GM06990 (cell line): ENCODE measurements around the gene MYMK.

GRCh38 chr9:133506747-133507235 is 18.0 kb downstream of the MYMK start:
- RRBS = no CpG with 5 or more reads among the region's 18 CpGs

- RRBS = no CpG with 5 or more reads among the region's 15 CpGs
Measured at GRCh38 chr9:133524703-133525092, at the start of gene MYMK. TSS of gene MYMK (minus strand) at chr9:133524959.

DNA sequence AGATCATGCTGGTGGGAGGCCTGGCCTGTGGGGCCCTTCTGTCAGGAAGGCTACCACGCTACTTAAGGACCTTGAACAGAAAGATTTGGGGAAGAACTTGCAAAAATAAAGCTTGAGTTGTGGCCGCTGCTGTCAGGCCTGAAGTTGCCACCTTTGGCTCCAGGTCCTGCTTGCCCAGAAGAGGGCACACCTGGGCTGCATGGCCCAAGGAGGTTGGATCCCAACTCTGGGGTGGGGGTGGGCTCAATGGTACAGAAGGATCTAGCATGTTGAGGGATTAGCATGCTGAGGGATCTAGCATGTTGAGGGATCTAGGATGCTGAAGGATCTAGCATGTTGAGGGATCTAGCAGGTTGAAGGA is 20.9 kb downstream of the FAM163B start:
- RRBS = no CpG with 5 or more reads among the region's 2 CpGs

GRCh38 chr9:133711221-133711619 is 26.9 kb downstream of the SARDH start:
- RRBS = 30% methylated on average over 2 of the region's 8 CpGs

GRCh38 chr9:133713389-133713765 is 24.8 kb downstream of the SARDH start:
- RRBS = no CpG with 5 or more reads among the region's 9 CpGs

GRCh38 chr9:133715728-133716386 is 22.3 kb downstream of the SARDH start:
- RRBS = no CpG with 5 or more reads among the region's 20 CpGs

DNA sequence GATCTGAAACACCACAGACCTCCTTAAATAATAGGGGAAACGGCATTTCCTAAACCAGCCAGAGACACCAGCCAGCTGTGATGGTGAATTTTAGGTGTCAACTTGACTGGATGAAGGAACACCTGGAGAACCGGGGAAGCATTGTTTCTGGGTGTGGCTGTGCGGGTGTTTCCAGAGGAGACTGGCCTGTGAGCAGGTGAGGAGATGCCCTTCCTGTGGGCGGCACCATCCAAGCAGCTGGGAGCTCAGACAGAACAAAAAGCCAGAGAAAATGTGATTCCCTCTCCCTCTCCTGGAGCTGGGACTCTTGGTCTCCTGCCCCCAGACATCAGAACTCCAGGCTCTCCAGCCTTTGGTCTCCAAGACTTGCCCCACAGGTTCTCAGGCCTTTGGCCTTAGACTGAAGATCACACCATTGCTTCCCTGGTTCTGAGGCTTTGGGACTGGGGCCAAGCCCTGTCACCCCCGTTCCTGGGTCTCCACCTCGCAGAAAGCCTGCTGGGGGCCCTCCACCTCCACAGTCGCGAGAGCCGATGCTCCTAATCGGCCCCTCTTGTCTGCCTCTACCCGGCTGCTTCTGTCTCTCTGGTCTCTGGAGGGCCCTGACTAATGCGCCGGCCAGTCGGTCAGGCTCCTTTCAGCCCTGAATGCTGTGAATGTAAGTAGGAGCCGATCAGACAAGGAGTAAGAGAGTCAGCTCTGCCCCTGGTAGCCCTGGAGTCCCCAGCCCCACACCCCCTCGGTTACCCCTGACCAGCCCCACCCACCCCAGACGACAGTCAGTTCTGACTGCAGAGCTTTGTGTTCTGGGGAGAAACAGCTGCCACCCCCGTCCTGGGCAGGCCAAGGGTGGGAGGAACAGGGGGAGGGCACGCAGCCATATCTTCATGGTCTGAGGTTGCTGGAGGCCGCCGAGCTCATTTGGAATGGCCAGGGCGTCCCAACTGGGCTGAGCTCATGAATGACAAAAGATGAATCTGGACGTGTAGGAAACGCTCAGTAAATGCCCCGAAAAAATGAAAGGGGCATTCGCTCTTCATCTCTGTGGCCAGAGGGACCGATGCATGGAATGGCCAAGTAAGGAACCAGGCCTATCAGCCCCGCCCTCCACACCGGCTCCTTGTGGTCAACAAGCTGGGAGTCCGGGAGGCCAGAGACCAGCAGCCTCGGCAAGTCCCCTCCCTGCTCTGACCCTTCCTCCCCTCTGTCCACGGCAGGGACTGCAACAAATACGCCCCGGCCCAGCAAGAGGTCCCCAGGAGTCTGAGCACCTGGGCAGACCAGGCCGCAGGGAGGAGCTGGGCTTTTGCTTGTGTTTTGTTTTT is 57.4 kb downstream of the VAV2 start:
- RRBS = 94% methylated on average over 3 of the region's 35 CpGs

DNA sequence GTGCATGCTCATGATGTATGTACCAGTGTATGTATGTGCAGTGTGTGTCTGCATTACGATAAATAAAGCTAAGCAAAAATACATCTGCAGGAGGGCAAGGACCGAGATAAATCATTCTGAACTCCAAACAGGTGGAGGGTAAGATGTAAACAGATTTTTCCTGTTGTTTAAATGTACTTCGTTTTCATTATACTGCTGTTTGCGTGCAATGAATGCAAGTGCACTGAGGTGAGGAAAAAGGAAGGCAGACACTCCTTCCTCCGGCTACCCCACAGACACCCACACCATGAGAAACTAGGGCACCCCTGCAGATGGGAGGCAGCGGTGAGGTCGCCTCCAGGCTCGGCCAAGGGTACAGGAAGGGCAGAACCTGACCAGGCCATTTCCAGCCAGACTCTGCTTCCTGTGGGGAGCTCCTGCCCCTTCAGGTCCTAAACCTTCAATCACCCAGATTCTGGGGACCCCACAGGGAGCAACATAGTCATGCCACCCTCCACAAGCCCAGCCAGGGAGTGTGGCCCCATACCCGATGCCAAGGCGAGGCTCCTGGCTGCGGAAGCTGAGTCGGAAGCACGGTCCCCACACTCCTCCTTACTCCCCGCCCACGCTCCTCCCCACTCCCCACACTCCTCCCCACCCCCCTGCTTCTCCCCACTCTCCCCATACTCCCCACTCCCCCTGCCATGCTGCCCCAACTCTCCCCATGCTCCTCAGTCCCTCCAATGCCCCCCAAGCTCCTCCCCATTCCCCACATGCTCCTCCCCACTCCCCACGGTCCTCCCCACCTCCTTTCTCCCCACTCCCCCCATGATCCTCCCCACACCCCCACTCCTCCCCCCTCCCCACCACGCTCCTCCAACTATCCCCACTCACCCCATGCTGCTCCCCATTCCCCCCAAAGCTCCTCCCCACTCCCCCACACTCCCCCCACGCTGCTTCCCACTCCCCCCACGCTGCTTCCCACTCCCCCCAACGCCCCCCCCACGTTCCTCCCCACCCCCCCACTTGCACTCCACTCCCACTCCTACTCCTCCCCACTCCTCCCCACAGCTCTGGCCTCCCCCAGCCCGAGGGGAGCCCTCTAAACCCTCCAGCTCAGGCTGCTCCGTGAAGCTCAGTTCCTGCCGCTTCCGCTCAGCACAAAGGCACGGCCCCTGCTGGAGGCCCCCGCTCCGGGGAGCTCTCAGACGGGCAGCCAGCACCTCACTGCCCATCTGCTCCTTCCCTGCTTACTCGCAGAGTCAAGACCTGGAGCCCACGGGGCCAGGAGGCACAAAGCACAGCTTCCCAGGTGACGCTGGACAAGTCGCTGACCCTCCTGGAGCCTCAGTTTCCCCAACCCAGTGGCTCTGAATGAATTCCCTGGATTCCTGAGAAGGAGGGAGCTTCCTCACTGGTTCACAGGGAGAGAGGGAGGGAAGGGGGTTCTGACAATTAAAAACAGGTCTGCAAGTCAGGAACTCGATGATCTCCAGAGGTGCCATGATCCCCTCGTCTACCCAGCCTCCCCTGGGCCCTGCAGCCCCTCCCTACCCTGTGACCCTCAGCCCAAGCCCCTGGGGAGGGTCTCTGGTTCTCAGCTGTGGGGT is 36.7 kb downstream of the VAV2 start:
- RRBS = no CpG with 5 or more reads among the region's 35 CpGs

DNA sequence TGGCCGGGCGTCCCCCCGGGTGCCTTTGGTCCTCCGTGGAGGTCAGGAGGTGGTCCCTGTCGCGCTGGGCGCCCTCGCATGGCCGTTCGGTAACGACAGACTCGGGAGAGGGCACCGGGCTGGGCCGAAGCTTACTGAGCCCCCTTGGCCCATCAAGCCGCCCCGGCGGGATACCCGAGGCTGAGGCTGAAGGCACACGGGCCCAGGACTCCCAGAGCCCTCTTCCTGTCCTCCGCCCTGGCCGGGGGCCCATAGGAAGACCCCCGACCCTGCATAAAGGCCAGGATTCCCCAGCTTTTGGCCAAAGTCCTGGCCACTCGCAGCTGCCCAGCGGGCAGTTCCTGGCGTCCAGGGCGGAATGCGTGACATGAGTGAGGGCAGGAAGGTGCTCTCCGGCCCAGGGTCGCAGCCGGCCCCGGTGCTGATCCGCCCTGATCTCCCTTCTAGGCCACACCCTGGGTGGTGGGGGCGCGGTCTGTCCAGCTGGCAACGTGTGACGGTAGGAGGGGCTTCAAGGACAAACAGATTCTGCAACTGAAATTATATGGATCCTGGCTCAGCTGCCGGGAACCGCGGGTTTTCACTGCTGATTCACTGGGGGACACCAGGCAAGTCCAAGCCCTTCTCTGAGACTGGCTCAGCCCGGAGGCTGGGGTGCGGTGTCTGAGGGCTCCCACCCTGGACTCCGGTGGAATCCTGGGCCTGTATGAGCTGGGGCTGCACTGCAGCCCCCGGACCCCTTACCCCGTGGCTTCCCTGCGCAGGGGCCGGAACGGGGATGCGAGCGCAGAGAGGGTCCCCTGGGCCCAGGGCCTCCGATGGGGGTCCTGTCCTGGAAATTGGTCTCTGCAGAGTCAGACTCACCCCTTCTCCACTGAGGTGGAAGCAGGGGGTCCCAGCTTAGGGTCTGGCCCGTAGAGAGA is 1.2 kb upstream of the VAV2 start:
- RRBS = 15% methylated on average over 23 of the region's 51 CpGs

- RRBS = no CpG with 5 or more reads among the region's 14 CpGs
Measured at GRCh38 chr9:134050797-134051195, 17.0 kb downstream of the BRD3 start.

DNA sequence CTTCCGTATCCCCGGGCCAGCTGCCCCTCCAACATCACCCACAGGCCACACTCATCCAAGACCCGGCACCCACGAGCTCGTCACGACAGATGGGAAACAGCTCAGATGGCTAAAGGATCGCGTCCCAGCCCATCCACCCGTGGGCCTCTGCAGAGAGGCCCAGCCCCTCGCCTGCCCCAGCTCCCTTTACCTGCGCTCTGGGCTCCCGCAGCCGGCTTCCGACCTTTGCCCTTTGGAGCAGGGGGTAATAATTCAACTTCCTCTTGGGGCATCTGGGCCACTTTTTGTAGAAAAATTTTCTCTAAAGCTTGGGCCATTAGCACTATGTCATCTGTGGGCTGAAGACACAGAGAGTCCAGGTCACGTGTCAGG is 16.5 kb downstream of the BRD3 start:
- RRBS = 90% methylated on average over 2 of the region's 15 CpGs

- RRBS = 2% methylated on average over 6 of the region's 16 CpGs
Measured at GRCh38 chr9:134136229-134136347, 206 bp downstream of the WDR5 start.

DNA sequence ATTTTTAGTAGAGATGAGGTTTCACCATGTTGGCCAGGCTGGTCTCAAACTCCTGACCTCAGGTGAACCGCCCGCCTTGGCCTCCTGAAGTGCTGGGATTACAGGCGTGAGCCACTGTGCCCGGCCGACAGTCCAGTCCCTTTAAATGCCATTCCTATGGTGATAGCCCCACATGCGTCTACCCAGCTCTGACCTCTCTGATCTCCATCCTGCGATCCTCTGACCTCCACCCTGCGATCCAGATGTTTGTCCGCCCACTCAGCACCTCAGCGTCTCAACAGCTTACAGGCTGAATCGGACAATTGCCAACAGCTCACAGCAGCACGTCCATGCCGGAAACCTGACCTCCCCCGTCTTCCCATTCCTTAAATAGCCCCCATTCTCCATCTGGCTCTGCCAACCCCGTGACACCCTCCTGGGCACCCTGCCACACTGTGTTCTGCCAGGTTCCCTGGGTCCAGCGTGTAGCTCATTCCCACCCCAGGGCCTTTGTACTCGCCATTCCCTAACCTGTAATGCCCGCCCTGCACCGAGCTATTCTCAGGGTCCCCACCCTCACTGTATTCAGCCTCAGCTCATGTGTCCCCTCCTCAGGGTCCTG is 72.5 kb downstream of the WDR5 start:
- RRBS = no CpG with 5 or more reads among the region's 19 CpGs

DNA sequence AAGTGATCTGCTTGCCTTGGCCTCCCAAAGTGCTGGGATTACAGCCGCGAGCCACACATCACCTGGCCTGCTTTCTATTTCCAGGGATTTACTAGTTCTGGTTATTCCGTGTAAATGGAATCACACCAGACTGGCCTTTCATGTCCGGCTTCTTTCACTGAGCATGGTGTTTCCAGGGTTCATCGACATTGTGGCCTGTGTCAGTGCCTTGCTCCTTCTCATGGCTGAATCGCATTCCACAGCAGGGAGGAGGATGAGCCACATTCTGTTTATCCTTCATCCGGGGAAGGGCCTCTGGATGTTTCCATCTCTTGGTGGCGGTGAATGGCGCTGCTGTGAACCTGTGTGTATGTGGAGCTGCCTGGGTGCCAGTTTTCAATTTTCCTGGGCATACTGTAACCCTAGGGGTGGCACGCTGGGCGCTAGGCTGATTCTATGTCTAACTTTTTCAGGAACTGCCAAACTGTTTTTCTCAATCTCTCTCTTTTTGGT is 87.2 kb downstream of the WDR5 start:
- RRBS = no CpG with 5 or more reads among the region's 11 CpGs

DNA sequence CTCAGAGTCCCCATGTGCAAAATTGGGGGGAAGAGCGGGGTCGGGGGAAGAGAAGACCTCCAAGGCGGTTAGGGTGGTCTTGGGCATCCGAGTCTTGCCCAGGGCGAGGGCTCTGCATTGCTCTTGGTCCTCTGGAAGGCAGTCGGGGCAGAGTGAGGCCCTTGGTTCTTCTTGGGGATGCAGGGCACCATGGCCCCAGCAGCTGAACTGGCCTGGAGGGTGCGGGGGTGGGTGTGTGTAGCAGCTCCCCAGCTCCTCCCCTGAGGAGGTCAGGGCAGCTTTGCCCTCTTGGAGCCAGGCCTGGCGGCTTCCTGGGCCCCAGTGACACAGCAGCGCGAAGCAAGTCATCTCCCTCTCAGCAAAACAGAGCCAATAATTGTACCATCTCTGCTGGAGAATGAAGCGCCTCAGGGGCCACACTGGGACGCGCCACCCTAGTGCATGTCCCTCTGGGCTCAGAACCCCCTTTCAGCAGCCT is 10.5 kb upstream of the RXRA start:
- RRBS = no CpG with 5 or more reads among the region's 13 CpGs

- RRBS = no CpG with 5 or more reads among the region's 35 CpGs
Measured at GRCh38 chr9:134356477-134357559, 30.6 kb downstream of the RXRA start.

DNA sequence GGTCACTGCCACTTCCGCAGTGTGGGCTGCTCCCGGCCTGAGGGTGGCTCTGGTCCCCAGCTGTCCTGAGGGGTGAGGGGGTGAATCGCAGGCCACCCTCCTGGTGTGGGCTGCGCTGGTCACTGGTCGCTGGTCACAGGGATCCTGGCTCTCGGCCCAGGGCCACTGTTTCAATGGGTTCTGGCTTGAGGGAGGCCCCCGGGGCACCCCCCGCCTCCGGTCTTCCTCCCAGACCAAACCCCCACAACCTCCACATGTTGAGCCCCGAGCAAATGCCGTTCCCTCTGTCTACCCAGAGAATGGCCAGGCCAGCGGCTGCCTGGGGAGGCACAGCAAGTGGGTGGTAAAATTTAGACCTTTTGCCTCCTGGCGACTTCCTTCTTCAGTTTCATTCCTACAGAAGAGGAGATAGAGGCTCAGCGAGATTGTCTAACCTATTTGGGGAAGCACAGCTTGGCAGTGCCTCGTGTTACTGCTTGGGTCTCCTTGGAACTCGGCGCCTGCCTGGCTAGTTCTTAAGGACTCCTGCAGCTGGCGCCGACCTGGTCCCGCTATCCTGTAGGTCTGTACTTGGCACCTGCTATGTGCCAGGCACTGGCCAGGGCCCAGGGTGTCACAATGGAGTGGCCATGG is 48.2 kb downstream of the RXRA start:
- RRBS = no CpG with 5 or more reads among the region's 20 CpGs

- RRBS = no CpG with 5 or more reads among the region's 20 CpGs
Measured at GRCh38 chr9:134434818-134435603, 108.8 kb downstream of the RXRA start.

DNA sequence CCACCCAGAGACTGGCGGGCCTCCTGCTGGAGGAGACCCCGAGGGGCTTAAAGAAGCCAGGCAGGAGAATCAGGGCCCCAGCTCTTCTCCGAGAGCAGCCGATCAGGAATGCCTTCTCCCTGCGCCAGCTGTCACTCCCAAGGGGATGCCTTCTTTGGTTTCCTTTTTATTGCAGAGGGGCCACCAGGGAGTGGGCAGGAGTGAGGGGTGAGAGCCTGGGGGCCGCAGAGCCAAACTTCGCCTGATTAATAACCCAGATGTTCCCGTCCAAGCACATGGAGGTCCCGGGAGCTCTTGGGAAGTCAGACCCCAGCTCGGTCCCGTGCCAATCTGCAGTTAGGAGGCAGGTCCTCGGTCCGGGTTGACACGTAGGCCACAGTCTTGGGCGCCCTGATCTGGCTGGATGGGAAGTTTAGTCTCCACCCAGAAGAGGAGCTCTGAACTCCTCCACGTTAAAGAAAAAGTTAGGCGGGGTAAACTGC is 653 bp upstream of the COL5A1 start:
- RRBS = 9% methylated on average over 4 of the region's 17 CpGs

- RRBS = no CpG with 5 or more reads among the region's 20 CpGs
Measured at GRCh38 chr9:134644859-134645735, 3.5 kb downstream of the COL5A1 start.